Thoracic aorta (tissue), 1 donor: ENCODE data around the genes FGF5, HNRNPD, ENOPH1 and THAP9.

DNA sequence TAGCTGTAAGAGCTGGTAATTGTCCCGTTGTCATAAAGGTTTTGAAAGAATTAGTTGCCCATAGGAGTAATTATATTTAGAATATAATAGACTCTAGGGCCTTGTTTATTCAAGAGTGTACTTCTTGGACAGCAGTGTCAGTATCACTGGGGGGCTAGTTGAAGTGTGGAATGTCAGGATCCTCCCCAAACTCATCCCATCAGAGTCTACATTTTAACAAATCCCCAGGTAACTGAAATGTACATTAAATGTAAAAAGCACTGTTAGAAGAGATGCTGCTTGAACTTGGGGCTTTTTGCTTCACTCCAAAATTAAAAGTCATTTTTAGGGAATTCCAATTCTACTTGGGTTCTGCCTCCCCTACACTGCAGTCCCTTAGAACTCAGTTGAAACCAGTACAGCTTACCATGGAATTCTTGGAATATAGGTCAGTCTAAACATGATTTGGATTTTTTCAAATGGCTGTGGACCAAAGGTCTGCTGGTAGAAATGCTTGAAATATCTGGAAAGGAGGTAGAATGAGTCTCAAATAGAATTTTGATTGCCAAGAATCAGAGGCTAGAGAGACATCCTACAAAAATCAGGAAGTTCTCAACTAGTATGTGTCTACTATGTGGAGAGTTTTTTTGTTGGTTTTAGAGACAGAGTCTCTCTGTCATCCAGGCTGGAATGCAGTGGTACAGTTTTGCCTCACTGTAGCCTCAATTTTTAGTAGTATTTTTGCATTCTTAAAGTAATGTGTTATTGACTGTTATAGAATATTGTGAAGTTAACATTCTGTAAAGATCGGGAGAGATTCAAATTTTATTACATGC is 53.8 kb downstream of the PAQR3 start:
- RAMPAGE, long total RNA, result no peak

DNA sequence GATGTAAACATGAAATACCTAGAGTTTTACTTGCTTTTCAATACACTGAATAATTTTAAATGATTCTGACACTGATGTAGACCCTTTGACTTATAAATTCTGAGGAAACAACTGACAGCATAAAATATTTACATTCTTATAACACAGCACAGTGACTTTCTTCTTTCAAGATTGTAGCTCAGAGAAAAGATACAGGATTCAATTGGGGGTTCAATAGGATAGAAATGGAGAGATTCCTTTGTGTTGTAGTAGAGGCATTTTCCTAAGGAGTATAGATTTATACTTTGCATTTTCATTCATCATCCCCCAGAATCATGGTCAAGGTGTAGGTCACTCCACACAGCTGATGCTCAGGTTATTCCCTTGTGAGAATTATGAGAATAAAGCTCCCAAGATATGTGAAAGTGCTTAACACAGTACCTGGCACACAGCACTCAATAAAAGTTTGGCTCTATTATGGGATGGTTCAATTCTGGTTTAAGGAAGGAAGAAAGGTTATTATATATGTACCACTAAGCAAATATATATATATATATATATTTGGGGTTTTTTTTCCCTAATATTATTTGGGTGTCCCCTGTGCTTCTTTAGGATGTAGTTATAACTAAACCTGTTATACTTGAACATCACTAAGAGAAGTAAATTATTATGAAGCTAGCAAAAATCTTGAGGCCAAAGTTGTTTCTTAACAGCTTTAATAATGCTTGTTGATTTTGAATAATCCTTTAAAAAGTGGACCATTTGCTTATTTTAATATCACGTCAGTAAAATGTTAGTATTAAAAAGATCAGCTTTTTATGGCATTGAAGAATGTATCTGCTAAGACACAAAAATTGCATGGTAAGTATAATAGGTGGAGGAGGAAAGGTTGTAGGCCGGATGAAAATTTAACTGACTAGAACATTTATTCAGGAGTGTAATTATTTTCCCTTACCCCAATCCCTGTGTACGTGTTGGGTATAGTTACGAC is 24.8 kb downstream of the PAQR3 start:
- RAMPAGE, long total RNA, result no peak

DNA sequence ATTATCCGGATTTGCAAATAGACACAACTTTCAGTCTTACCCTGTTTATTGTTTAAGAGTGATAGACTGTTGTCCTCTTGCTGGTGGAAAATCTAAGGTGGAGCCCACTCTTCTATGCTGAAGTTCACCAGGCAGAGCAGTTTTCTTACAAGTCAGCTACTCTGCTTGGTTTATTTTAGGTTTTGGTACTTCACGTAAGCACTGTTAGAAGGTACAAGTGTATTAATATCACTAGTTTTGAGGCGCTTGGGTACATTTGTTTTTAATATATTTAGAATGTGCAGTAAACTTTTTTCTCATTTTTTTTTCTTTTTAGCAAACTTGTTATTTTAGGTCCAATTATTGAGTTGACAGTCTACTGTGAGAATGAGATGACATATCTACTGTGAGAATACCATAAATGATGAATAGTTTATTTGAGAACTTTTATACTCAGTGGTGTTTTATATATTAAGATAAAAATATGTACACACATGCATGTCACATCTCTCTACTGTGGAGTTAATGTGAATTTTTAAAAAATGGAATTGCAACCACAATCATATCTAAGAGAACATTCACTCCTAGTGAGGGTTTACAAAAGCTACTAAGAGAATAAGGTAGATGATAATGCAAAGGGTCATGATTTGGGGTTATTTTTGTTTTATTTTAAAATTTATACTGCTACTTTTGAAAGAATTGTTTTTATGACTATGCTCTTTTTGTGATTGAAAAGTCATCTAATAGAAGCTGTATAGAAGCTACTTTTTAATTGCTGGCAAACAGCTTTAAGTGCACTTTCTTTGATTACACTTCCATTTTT is 23.9 kb downstream of the PAQR3 start:
- RAMPAGE, long total RNA, result no peak

DNA sequence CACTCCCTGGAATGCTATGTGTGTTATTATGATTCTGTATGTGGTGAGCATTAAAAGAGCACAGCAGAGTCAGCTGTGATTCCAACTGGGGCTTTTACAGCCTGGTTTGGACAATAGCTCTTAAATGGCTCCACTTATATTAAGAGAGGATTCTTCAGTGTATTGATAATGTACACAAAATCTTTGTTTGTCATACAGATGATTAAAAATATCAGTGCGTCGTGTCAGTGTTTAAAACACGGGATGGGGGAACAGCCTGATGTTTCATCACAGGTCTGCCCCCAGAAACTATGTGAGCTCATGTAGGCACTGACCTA is 274.3 kb upstream of the GK2 start:
- RAMPAGE, long total RNA, result no peak

DNA sequence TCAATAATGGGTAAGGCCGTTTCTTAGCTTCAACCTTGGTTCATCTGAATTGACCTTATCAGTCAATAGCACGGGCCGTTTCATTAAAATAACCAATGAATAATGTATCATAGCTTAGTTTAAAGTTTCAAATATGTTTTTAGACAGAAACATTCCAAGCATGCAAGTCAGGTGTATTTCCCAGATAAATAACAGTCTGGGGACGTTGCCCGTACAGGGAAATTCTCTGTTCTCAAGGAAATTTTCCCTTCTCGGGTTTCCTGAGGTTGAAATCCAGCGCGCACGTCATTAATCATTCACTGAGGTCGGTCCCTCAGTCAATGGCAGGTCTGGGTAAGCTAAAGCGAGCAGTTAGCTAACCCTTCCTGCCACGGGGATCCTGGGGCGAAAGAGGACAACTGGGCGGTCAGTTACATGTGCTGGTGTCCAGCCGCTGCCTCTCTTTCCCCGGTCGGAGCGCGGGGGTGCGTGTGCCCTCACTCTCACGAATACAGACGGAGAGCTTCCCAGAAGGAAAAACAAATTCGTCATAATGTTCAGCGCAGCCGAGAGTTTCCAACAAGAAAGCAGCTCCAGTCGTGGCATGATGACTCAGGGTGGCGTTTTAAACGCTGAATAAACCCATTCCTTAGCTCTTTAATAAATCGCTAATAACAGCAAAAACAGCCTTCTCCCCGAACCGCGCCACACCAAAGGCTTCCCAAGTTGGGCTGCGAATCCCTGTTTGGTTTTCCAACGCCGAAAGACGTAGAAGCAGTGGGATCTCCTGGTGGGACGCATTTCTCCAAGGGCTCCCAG is 903 bp upstream of the FGF5 start:
- RAMPAGE, long total RNA, result no peak

- RAMPAGE, long total RNA, result no peak
These were observed at the start of gene FGF5 for GRCh38 chr4:80266160-80267358. TSS of gene FGF5 (plus strand) at chr4:80266664.

DNA sequence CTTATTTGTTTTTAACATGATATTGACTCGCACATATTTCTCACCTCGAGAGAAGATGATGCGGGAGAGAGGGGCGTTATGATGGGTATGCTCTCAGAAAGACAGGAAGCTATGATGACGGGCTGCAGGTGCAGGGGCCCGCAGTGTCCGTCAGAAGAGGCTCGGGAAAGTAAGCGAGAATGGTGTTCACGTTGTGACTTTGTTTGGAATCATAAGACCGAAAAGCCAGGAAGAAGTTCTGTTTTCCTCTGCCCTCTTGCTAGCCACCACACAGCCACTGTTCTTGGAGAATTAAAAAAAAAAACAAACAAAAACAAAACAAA is 403 bp upstream of the BMP3 start:
- RAMPAGE, long total RNA, result no peak

DNA sequence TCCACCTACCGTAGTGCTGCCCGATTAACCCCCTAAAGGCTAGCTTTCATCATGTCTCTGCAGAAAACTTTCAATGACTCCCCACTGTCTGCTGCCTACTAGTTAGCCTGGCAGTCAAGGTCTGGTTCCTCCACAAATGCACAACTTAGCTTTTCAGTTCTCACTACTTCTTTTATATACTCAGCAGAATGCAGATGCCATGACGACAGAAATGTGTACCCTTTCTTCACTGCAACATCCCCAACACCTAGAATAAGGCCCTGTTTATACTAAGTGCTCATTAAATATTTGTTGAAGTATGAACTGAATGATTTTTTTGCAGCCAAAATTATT is 30.9 kb upstream of the RASGEF1B start:
- RAMPAGE, long total RNA, result no peak

- RAMPAGE, long total RNA, result no peak
These were observed 160.5 kb upstream of the RASGEF1B start for GRCh38 chr4:81632139-81632675.

DNA sequence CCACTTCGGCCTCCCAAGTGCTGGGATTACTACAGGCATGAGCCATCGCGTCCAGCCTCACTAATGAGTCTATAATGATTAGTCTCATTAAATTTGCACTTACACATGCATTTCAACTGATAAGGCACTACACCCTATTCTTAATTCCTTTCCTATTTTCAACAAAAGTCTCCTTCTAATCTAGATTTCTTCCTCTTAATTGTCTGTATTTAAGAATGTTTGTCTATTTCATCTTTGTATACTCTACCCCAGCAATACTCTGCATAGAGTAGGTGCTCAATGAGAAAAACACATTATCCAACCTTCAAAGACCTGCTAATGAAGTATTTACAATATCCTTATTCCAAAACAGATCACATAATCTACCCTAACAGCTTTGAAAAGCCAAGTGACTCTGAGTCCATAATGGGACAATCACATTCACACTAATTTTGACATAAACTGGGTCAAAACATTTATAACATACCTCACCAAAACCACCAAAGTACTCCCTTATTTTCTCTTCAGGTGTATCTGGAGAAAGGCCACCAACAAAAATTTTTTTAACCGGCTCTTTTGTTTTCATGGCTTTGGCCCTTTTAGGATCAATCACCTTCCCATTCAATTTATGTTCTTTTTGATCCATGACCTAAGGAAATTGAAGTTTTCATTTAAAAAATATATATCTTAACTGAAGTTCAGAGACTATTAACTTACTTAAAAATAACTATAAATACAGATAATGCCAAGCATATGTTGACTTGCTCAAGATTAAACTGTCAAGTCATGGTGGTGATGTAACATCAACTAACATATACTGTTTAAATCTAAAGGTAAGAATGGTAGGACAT is 15.4 kb downstream of the HNRNPD start:
- RAMPAGE, long total RNA, result start-site peak on the minus strand centred at position 487 of the sequence, 31 bp wide, 26 reads; start-site peak on the minus strand centred at position 614 of the sequence, 33 bp wide, 52 reads

GRCh38 chr4:82371224-82371805 is 2.5 kb downstream of the HNRNPD start:
- RAMPAGE, long total RNA, result no peak

GRCh38 chr4:82372396-82373370 is 1.1 kb downstream of the HNRNPD start:
- RAMPAGE, long total RNA, result start-site peak on the minus strand at chr4:82372900-82373101, 25 reads

DNA sequence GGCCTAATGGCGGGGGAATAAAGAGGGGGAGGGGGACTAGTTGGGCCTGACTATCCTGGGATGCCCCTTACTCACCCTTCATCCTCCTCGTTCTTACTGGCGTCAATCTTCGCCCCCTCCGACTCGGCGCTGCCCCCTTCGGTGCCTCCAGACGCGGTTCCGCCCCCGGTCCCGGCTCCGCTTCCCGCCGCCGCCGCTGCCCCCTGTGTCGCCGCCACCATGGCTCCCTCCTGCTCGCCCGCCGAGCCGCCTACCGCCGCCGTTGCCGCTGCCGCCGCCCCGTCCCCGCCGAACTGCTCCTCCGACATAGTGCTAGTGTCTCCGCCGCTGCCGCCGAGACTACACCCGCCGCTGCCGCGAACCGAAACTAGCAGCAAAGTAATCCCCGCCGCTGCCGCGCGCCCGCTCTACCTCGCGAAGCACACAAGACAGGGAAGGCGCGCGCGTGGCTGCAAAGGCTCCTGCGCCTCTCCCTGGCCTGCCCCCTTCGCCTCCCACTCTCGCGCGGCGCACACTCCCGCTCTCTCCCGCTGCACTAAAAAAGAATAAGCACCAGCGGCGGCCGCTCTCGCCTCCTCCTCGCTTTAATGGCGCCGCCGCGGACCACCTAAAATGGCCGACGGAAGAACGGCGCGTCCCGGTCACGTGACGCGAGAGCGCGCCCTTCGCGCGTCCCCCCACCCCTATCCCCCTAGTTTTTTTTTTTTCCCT is at the start of gene HNRNPD:
Gene HNRNPD (minus strand): TSS at position 621 of the 711 bp plus-strand sequence.
- RAMPAGE, long total RNA, result start-site peak on the minus strand centred at position 230 of the sequence, 76 bp wide, 27 reads; start-site peak on the minus strand centred at position 582 of the sequence, 101 bp wide, 516 reads

DNA sequence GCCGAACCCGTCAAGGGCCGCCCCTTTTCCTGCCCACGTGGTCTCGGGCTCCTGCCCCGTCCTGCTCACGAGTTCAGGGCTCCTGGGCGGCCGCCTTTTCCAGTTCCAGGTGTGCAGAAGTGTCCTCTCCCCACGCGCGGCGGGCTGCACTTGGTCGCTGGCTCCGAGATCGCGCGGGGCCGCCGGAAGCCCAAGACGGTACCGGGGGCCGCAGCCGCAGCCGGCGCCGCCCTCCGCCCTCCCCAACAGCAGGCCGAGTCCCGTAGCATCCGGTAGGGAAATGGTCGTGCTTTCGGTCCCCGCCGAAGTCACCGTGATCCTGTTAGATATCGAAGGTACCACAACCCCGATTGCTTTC is at the start of gene ENOPH1:
Gene ENOPH1 (plus strand): TSS at position 41 of the 358 bp plus-strand sequence.
- RAMPAGE, long total RNA, result no peak

DNA sequence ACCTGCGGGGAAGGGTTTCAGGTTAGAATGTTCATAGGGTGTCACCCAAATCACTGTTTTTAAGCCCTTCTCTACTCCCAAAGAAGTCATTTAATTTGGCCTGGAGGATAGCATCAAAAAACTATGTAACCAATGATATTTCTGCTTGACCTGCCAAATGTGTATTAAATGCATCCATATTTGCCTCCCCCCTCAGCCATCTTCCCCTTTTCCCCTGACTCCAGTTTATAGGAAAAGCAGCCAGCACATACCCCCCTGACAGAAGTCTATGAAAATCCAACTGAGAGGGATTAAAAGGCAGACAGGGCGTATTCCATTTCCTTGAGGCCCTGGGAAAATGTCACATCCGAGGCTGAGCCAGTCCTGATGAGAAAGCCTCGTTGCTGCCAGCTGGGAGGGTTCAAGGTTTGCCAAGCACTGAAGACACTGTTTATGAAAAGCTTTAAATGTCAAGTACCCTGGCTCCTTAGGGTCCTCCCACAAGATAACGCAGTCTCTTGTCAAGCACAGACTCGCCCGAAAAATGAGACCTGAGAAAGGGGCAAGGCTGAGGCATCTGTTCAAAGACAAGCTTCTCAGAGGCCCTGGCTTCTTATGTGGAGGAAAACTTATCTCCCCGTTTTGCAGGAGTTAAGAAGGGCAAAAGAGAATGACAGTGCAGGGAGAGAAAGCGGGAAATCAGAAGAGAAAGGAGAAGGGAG is 44.9 kb downstream of the SCD5 start:
- RAMPAGE, long total RNA, result no peak

- RAMPAGE, long total RNA, result no peak
These were observed 13.2 kb upstream of the SCD5 start for GRCh38 chr4:82811687-82812359.

GRCh38 chr4:82900589-82901526 is at the start of gene THAP9:
TSS of gene THAP9 (plus strand) at chr4:82900735.
- RAMPAGE, long total RNA, result start-site peak on the plus strand at chr4:82900710-82900732, 29 reads

DNA sequence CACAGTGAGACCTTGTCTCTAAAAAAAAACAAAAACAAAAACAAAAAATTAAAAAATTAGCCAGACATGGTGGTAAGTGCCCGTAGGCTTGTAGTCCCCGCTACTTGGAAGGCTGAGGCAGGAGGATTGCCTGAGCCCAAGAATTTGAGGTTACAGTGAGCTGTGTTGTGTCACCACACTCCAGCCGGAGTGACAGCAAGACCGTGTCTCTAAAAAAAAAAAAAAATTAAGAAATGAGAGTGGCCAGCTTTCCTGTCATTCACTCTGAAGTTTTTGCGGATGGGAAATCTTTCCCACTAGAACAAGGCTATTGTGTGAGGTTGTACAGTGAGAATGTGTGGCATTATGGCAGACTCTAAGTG is 1.4 kb upstream of the PLAC8 start:
- RAMPAGE, long total RNA, result no peak

GRCh38 chr4:83129093-83129737 is 14.7 kb upstream of the PLAC8 start:
- RAMPAGE, long total RNA, result no peak

- RAMPAGE, long total RNA, result no peak
These were observed 36.8 kb downstream of the COQ2 start for GRCh38 chr4:83247652-83248360.